HT1080 (cell line): ENCODE measurements around a stretch of chr1.

DNA sequence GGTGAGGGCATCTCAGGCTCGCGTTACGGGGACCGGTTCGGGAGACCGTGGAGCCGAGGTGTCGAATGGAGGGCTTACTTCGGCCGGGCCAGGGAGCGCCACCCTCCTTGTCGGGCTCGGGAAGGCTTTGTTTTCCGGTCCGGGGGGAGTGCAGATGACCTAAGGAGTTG lies 721 bp upstream of the TRIM45 start:
RAMPAGE:
- cytosol, long total RNA, result no peak
- long total RNA, result no peak
- nucleus, long total RNA, result no peak

DNA sequence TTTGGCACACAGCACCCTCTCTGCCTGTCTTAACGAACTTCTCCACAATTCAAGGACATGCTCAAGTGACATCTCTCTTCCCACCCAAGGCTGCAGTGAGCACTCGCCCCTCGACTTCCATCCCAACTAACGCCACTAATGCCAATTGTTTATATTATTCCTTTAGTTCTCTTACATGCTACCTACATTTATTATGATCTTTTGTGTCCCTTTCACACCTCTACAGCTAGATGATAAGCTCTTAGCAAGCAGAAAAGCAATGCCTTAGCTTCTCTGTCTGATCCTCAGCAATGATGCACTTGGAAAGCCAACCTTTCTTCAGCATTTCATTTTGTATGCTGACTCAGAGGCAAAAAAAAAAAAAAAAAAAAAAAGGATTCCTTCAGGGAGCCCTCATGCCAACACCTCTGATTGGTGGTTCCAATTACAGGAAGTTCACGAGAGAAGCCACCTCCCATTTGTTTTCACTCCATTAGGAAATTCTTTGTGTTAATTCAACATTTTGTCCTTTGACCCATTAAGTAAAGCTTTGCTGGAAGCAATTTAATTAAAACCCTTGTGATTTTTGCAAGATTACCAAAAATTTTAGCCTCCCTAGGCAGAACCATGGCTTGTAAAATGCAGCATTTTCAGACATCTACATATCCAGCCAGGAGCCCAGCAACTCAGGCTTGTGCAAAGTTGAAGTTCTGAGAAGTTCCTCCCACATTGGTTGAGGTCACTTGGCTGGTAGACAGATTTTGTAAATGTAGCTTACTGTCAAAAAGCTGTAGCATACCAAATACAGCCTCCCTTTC lies 27.0 kb upstream of the VTCN1 start:
RAMPAGE:
- cytosol, long total RNA, result no peak
- long total RNA, result no peak
- nucleus, long total RNA, result no peak

RAMPAGE:
- cytosol, long total RNA, result no peak
- long total RNA, result no peak
- nucleus, long total RNA, result no peak
These were observed 1.4 kb upstream of the MAN1A2 start for GRCh38 chr1:117365540-117366586.

GRCh38 chr1:117405379-117405994 lies 38.2 kb downstream of the MAN1A2 start:
RAMPAGE:
- cytosol, long total RNA, result no peak
- long total RNA, result no peak
- nucleus, long total RNA, result no peak

DNA sequence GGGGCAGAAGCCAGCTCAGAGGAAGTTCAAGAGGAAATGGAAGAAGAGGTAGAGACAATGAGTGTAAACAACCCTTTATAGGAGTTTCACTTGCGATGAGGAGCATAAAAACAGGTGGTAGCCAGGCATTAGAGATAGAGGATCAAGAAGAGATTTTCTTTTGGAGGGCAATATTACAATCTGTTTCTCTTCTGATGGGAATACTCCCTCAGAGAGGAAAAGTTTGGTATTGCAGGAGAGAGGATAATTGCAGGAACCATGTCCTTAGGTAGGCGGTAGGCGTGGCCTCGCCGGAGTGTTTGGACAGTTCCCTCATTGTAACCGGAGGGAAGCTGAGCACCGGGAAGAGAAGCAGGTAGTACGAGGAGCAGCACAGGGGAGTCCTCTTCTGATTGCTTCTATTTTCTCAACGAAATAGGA lies 68.4 kb upstream of the TENT5C start:
RAMPAGE:
- cytosol, long total RNA, result no peak
- long total RNA, result no peak
- nucleus, long total RNA, result no peak

RAMPAGE:
- cytosol, long total RNA, result no peak
- long total RNA, result no peak
- nucleus, long total RNA, result no peak
These were observed 61.0 kb upstream of the TENT5C start for GRCh38 chr1:117544836-117545169.

GRCh38 chr1:117605030-117605872 lies 597 bp upstream of the TENT5C start:
RAMPAGE:
- cytosol, long total RNA, result no peak
- long total RNA, result no peak
- nucleus, long total RNA, result no peak

DNA sequence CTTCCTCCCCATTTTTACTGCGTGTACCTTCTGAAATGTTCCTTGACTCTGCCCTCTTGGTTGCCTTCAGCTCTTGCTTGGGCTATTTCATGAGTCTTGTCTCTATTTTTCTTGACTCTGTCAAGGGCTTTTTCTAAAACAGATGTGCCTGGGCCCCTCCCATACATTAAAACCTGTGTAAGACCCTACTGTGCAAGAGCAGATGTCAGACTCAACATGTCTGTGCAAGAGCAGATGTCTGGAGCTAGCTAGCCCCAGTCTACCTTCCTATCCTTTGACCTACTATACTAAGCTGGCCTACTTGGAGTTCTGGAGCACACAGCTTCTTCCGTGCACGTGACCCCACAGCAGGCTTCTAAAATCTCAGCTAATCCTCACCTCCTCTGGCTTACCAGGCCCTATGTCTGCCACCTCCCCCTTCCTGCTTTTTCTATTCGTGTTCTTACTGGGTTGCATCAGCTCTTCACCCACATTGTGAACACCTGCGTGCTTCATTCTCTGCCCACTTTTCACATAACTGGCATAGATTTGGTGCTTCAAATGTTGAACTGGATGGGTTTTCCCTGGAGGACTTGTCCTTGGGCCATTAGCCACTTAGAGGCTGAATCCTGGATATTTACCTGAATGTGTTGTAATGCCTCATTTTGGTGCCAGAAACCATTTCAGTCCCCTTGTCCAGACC lies 23.7 kb downstream of the TENT5C start:
RAMPAGE:
- cytosol, long total RNA, result no peak
- long total RNA, result no peak
- nucleus, long total RNA, result no peak

GRCh38 chr1:117631173-117631419 lies 25.2 kb downstream of the TENT5C start:
RAMPAGE:
- cytosol, long total RNA, result no peak
- long total RNA, result no peak
- nucleus, long total RNA, result no peak

GRCh38 chr1:117664063-117664912 lies 58.4 kb downstream of the TENT5C start:
RAMPAGE:
- cytosol, long total RNA, result no peak
- long total RNA, result no peak
- nucleus, long total RNA, result no peak

GRCh38 chr1:117676028-117676455 lies 70.2 kb downstream of the TENT5C start:
RAMPAGE:
- cytosol, long total RNA, result no peak
- long total RNA, result no peak
- nucleus, long total RNA, result no peak

GRCh38 chr1:117778774-117779004 lies 150.7 kb downstream of the GDAP2 start:
RAMPAGE:
- cytosol, long total RNA, result no peak
- long total RNA, result no peak
- nucleus, long total RNA, result no peak

RAMPAGE:
- cytosol, long total RNA, result no peak
- long total RNA, result no peak
- nucleus, long total RNA, result no peak
These were observed 172.2 kb downstream of the TBX15 start for GRCh38 chr1:118815892-118816410.

RAMPAGE:
- cytosol, long total RNA, result no peak
- long total RNA, result no peak
- nucleus, long total RNA, result no peak
These were observed 1.2 kb downstream of the TBX15 start for GRCh38 chr1:118987034-118987336.

DNA sequence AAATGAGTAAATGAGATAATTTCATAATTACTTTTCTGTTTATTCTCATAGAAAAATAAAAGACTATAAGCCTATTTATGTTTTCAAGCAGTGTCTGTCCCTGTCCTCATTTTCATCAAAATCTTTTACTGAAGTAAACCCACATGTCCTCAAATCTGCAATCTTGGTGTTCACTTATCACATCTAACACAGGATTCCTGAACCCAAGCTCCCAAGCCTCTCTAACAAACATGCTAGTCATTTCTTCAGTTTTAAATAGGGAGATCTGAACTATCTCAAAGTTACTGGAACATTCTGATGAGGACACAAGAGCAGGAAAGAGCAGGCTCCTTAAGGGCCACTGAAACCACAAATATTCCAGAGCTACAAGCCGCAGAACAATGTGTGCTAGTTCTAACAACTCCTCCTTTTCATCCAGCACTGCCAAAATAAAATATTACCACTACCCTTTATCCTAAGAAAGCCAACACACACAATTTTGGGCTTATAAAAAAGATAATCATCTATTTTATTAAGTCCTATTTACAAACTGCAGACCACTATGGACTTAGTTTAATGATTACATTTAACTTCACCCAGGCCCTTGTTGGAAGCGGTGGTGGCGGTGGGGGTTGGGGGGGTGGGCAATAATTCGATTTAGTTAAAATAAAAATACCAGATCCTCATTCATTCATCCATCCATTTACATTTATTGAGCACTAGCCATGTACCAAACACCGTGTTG lies 38.8 kb downstream of the WARS2 start:
RAMPAGE:
- cytosol, long total RNA, result no peak
- long total RNA, result no peak
- nucleus, long total RNA, result no peak

DNA sequence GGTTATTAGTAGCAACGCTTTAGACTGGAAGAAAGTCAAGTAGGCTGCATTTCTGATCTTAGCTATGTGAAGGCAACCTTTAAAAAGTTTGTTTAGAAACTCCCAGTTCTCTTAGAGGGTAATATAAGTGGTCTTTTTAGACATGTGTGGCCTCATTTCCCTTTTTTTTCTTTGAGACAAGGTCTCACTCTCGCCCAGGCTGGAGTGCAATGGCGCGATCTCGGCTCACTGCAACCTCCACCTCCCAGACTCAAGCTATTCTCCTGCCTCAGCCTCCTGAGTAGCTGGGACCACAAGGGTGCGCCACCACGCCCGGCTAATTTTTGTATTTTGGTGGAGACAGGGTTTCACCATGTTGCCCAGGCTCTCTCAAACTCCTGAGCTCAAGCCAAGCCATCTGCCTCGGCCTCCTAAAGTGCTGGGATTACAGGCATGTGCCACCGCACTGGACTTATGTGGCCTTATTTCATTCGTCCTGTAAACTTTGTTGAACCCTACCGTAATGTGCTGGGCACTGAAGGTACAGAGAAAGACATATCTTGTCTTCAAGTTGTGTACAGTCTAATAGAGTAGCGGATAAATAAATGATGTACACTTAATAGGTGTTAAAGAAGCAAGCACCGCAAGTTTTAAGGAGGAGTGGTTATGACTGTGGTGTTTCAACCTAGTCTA lies 563 bp upstream of the WARS2 start:
RAMPAGE:
- cytosol, long total RNA, result no peak
- long total RNA, result no peak
- nucleus, long total RNA, result no peak

DNA sequence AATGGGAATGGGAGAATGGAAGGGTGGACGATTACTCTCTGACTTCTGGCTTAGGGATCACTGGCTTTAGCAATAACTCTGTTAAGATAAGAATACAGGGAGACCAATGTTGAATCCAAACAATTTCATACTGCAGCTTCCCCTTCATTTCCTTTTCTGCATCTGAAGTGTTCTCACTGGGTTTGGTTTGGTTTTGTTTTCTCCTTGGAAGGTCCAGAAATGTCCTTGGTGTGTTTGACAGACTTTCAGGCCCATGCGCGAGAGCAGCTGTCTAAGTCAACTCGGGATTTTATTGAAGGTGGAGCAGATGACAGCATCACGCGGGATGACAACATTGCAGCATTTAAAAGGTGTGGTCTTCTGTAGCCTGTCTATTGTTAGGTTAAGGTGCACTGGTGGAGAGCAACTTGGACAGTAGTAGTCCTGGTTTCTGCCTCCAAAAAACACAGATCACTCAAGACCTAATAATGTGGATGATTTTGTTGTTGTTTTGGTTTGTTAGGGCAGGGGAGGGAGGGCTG lies 12.3 kb downstream of the HAO2 start:
RAMPAGE:
- cytosol, long total RNA, result no peak
- long total RNA, result no peak
- nucleus, long total RNA, result no peak

DNA sequence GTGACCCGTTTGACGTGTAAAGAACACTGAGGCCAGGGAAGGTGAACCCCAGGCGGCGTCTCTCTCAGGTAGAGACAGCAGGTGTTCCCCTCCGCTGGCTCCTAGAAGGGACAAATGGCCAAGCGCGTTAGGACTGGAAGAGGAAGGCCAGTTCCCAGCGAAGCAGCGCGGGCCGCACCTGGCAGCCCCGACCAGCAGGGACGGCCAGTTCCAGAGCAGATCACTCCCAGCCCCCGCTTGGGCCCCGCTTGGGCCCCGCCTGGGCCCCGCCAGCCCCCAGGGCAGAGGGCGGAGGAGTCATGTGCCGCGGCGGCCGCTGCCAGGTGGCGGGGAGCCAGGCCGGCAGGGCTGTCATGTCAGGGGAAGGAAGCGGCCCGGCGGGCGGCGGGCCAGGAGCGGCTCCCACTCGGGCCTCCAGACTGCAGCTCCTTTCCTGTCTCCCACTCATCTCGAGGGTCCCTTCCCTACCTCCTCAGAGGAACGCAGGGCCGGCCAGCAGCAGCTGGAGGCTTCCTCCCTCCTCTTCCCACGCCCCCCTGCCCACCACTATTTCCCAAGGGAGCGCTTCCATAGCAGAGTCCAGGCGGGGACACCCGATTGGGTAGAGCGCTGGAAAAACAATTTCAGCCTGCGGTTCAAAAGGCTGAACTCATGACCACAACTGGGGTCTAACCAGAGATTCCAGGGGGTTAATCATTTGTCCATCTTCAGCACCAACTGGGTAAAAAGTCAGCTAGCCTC lies 16.5 kb downstream of the ZNF697 start:
RAMPAGE:
- cytosol, long total RNA, result no peak
- long total RNA, result no peak
- nucleus, long total RNA, result no peak

DNA sequence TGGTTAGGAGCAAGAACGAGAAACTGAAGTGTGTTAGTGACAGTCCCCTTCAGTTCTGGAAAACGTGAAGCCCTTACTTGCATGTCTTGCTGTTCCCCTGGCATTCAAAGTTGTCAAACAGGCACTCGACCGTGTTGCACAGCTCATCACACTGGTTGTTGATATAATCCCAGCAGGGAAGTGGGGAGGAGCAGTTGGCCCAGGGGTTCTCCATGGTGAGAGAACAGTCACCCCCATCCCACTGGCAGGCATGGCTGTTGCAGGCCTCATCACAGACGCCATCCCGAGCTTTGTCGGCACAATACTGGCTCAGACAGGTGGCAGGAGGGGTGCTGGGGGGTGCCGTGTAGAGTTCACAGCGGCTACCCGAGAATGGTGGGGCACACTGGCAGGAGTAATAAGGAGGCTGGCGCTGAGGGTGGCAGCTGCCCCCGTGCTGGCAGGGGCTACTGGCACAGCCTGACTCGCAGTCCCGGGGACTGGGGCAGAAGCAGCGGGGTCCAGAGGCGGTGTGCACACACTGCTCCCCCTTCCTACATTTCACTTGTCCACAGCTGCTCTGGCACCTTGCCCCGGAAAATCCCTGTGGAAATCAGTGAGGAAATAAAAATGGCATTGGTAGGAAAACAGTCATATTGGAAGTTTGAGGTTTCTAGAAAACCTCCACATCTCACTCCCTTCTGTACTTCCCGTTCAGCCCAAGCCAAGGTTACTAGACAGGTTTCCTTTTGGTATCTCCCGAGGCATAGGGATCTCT lies 29.1 kb upstream of the ADAM30 start:
RAMPAGE:
- cytosol, long total RNA, result no peak
- long total RNA, result no peak
- nucleus, long total RNA, result no peak

DNA sequence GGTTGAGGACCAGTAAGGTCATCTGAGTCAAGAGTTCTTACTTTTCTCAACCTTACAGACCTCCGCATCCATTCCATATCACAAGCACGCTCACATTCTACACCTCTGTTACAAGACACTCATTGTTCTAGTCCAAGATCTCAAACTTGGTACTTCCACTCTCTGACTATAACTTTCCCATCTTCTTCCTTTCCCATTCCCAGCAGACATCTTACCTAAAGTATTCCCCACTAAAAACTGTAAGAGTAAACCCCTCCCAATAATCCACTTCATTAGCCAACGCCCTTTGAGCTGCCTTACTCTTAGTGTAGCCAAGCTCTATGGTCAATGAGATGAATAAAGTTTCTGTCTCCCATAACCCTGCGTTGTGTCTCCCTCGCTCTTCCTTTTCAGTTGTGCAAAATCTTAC lies 83.8 kb upstream of the ADAM30 start:
RAMPAGE:
- cytosol, long total RNA, result no peak
- long total RNA, result no peak
- nucleus, long total RNA, result no peak